Keratinocyte (primary cell): ENCODE results near the gene C1orf115.

CAGE:
- cytosol, long polyA minus RNA: no peak
- cytosol, long polyA plus RNA: no peak
- long polyA plus RNA: no peak
- nucleus, long polyA minus RNA: no peak
- nucleus, long polyA plus RNA: no peak
Observed at GRCh38 chr1:220093520-220093899, 422 bp upstream of the IARS2 start.

DNA sequence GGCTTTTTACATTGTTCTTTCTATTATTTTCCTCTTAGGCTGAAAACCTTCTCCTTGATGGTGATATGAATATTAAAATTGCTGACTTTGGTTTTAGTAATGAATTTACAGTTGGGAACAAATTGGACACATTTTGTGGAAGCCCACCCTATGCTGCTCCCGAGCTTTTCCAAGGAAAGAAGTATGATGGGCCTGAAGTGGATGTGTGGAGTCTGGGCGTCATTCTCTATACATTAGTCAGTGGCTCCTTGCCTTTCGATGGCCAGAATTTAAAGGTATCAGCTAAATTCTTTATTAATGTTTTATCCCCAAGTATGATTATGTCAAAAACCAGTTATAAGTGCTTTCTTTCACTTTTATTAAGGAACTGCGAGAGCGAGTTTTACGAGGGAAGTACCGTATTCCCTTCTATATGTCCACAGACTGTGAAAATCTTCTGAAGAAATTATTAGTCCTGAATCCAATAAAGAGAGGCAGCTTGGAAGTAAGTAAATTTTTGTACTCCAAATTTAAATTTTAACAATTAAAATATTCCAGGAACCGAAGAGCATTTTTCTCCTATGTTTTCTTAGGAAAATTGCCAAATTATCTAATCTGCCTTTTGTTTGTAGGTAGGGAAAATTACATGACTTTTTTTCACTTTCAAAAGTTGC, 71.8 kb upstream of the C1orf115 start:
CAGE:
- cytosol, long polyA minus RNA: start-site peak on the plus strand centred at position 430 of the sequence, 81 bp wide, 5 reads
- cytosol, long polyA plus RNA: no peak
- long polyA plus RNA: no peak
- nucleus, long polyA minus RNA: start-site peak on the plus strand centred at position 490 of the sequence, 84 bp wide, 7 reads
- nucleus, long polyA plus RNA: no peak

GRCh38 chr1:220690071-220690847, at the start of gene C1orf115:
C1orf115 (plus strand) TSS chr1:220690363.
CAGE:
- cytosol, long polyA minus RNA: no peak
- cytosol, long polyA plus RNA: no peak
- long polyA plus RNA: no peak
- nucleus, long polyA minus RNA: no peak
- nucleus, long polyA plus RNA: no peak

GRCh38 chr1:220886357-220887108, 7.3 kb downstream of the HLX start:
CAGE:
- cytosol, long polyA minus RNA: no peak
- cytosol, long polyA plus RNA: no peak
- long polyA plus RNA: no peak
- nucleus, long polyA minus RNA: no peak
- nucleus, long polyA plus RNA: no peak

DNA sequence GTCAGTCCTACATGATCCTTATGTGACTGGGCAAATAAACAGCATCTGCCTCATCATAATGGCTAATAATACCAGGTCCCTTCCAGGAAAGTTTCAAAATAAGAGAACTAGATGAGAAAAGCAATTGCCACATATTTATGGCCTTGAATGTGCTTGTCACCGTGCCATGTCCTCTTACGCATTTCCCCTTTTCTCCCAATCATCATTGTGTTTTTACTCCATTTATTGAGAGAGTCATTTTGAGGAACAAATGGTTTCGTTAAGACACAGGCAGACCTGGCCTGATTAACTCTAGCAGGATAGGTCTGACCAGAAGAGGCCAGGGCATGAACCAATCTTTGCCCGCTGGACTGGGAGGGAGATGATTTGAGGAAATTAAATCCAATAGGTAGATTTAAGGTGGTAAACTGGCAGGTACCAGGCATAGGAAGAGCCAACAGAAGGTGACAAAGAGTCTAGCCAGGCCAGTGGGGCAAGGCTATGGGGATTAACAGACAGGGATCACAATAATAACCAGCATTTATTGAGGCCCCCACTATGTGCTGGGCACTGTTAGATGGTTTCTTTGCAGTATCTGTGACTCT, 121.4 kb downstream of the HLX start:
CAGE:
- cytosol, long polyA minus RNA: no peak
- cytosol, long polyA plus RNA: no peak
- long polyA plus RNA: no peak
- nucleus, long polyA minus RNA: no peak
- nucleus, long polyA plus RNA: no peak

DNA sequence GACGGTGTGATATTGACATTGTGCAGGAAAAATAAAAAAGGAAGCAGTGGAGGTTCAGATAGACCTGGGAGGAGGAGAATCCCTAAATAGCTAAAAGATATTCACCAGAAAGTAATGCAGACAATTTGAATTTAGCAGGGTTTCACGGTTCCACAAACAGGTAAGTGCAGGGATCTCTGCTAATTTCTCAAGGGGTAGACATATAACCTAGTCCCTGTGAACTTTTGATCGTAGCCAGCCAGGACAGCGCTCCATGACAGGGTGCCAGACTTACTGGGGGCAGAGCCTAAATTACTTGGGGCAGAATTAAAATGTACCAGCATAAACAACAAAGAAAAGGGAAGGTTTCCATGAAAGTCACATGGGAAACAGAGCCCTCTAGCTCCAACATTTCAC, 198.4 kb downstream of the DUSP10 start:
CAGE:
- cytosol, long polyA minus RNA: no peak
- cytosol, long polyA plus RNA: no peak
- long polyA plus RNA: no peak
- nucleus, long polyA minus RNA: no peak
- nucleus, long polyA plus RNA: no peak

DNA sequence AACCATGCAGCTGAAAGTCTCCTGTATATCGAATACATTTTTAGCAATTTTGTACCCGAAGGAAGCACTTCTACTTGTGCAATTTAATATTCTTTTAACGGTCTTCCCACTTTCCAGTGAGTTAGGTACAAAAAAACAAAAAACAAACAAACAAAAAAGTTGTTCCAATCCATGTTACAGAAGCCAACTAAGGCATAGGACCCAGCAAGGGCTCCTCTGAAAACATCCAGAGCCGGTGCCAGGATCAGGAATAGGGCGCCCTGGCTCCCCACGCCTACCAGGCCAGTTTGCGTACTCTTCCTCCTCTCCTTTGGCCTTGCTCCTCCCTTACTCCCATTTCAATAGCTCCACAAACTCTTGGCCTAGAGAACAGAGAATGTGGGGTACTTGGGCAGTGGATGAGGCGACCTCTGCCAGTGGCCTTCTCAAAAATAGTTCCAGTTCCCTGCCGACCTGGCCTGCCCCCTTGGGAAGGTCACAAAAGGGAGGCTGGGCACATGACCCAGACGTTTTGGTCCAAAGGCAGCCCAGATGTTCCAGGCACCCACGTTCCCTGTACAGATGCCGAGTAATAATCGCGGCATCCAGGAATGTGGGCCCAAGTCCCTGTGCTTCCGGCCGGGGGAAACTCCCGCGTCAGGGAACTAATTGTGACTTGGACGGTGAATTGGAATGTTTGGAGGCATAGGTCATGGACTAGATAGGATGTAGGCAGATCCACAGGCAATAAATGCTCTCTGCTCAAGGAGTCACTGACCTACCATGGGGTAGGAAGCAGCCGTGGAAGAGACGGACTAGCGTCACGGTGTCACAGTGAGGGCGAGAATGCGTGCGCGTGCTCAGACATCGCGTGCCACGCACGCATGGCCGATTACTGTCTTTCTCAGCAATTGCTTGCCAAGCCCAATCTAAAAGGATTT, 178.6 kb downstream of the DUSP10 start:
CAGE:
- cytosol, long polyA minus RNA: no peak
- cytosol, long polyA plus RNA: no peak
- long polyA plus RNA: no peak
- nucleus, long polyA minus RNA: no peak
- nucleus, long polyA plus RNA: no peak

GRCh38 chr1:221698841-221699407, 43.0 kb downstream of the DUSP10 start:
CAGE:
- cytosol, long polyA minus RNA: no peak
- cytosol, long polyA plus RNA: no peak
- long polyA plus RNA: no peak
- nucleus, long polyA minus RNA: no peak
- nucleus, long polyA plus RNA: no peak

DNA sequence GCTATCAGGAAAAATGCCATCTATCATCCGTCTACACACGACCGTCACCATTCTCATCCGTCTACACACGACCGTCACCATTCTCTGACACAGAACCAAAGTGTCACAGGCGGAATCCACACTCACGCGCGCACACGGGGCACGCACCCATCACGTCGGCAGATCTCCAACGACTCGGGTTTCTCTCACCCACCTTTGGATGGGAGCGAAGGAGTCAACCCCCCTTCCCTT, 993 bp downstream of the DUSP10 start:
CAGE:
- cytosol, long polyA minus RNA: no peak
- cytosol, long polyA plus RNA: no peak
- long polyA plus RNA: no peak
- nucleus, long polyA minus RNA: no peak
- nucleus, long polyA plus RNA: no peak

DNA sequence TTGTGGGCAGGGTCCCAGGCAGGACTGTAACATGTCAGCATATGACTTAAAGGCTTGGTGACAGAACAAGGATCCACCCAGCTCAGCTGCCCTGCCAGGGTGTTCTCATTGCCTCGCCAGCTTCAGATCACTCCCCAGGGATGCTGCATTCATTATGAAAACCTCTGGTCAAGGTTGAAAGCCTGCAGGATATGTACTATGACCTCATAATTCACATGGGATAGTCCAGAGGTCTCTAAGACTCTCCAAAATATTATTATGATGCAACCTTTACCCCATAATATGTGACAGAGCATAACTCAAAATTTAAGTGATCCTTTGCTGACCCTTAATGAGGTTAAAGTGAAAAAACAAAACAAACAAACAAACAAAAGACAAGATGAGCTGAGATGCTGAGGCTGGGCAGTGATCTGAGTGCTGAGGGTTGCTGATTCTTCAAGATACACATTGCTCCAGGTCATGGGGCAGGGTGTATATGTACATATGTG, 98.7 kb upstream of the DUSP10 start:
CAGE:
- cytosol, long polyA minus RNA: no peak
- cytosol, long polyA plus RNA: no peak
- long polyA plus RNA: no peak
- nucleus, long polyA minus RNA: no peak
- nucleus, long polyA plus RNA: no peak

GRCh38 chr1:221886962-221887798, 145.3 kb upstream of the DUSP10 start:
CAGE:
- cytosol, long polyA minus RNA: no peak
- cytosol, long polyA plus RNA: no peak
- long polyA plus RNA: no peak
- nucleus, long polyA minus RNA: no peak
- nucleus, long polyA plus RNA: no peak

GRCh38 chr1:222026285-222026782, 284.4 kb upstream of the DUSP10 start:
CAGE:
- cytosol, long polyA minus RNA: no peak
- cytosol, long polyA plus RNA: no peak
- long polyA plus RNA: no peak
- nucleus, long polyA minus RNA: no peak
- nucleus, long polyA plus RNA: no peak

DNA sequence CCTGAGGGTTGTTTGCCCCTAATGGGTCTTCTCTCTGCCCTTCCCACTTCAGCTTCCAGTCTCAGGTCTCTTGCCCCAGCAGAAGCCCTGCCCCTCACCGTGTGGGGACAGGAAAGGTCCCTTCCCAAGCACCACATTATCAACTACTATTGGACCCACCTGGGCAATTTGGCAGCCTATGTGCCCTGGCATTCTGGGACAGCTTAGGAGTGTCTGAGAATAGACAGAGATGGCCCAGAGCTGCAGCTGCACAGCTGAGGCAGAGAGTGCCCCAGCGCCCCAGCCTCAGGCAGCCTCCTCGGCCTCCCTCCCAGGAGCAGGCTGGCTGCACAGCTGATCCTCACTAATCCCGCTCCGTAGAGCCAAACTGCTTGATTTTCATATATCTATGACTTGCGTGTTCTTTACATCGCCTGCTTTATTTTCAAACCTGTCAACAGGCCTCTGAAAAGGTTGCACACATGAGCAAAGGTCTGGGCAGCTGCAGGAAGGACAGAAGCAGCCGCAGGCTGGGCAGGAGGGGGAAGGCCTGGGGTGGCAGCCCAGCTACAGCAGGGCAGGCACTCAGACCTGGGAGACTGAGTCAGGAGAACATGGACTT, 301.5 kb upstream of the DUSP10 start:
CAGE:
- cytosol, long polyA minus RNA: no peak
- cytosol, long polyA plus RNA: no peak
- long polyA plus RNA: no peak
- nucleus, long polyA minus RNA: no peak
- nucleus, long polyA plus RNA: no peak

DNA sequence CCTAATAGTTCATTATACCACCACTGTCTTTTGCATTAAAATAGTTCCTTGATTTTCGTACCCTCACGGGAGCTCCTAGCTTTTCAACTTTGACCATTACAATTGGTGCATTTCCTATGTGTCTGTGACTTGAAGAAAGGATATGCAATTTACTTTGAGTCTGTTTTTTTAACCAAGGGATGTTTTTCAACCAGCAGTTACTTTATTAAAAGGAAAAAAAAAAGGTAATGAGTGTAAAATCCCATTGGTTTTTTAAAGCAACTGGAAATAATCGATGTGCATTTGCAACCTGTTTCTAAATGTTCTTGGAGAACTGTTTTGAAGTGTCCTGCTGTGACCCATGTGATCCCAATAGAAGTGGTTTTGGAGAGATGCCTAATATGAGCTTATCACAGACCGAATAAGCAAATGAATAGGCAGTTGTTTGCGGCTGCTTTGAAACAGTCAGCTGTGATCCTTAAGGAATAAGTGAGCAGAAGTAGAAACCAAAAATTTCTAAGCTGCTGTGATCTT, 329.3 kb upstream of the DUSP10 start:
CAGE:
- cytosol, long polyA minus RNA: no peak
- cytosol, long polyA plus RNA: no peak
- long polyA plus RNA: no peak
- nucleus, long polyA minus RNA: no peak
- nucleus, long polyA plus RNA: no peak

DNA sequence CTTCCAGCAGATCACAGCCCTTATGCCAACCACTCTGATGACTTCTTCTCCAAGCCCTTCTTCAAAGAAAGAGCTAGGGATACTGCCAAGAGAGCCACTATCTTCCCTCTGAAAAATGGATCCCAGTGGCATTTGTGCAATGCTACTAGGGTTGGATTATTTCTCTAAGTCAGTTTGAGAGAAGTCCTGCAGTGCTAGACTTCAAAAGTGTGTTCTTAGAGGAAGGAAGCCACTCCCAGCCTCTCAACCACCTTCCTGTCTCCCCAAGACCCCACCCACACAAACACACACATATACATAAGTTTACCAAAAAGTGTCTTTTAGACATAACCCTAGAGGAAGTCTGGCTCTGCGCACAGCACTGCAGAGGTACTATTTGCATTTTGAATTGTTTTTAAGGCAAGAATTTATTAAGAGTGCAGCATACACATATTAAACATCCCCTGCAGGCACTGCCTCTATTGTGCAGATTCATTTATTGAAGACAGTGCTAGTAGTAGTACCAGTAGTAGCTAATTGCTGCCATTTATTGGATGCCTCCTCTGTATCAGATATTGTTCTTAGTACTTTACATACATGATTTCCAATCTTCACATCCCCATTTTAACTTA, 127.3 kb downstream of the HHIPL2 start:
CAGE:
- cytosol, long polyA minus RNA: no peak
- cytosol, long polyA plus RNA: no peak
- long polyA plus RNA: no peak
- nucleus, long polyA minus RNA: no peak
- nucleus, long polyA plus RNA: no peak

DNA sequence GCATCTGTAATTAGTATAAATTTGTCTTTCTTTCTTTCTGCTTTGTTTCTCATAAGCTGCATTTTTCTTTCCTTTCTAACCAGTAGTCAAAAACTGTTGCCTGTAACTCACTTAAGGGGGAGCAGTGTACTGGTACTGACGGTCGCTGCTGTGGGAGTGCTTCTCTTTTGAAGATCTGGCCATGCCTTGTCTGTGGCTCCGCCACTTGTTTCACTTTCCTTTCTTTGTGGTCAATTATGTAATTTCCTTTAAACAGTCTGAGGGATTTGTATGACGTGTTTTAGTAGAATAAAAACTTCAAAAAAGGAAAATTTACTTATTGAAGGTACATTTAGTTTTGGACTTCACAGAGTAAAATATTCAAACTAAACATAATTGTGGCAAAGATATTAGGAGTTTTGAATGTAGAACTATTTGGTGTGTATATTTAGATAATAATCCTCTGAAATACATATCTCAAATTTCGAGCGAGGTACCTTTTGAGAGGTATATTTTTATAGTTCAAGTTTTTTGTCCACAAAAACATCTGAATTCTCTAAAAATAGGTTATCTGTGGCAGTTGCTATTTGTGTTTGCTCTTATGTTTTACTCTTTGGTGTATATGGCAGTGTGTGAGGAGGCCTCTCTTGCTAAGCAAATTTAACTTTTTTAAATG, 37.1 kb downstream of the MIA3 start:
CAGE:
- cytosol, long polyA minus RNA: no peak
- cytosol, long polyA plus RNA: no peak
- long polyA plus RNA: no peak
- nucleus, long polyA minus RNA: no peak
- nucleus, long polyA plus RNA: no peak

GRCh38 chr1:222713028-222713951, 926 bp downstream of the BROX start:
CAGE:
- cytosol, long polyA minus RNA: no peak
- cytosol, long polyA plus RNA: start-site peak on the plus strand at chr1:222713353-222713396, 143 and 174 reads in 2 replicates
- long polyA plus RNA: start-site peak on the plus strand at chr1:222713316-222713402, 116 and 199 reads in 2 replicates
- nucleus, long polyA minus RNA: start-site peak on the plus strand at chr1:222713353-222713373, 27 reads
- nucleus, long polyA plus RNA: start-site peak on the plus strand at chr1:222713316-222713388, 185 and 216 reads in 2 replicates

GRCh38 chr1:222890686-222891509, 76.1 kb downstream of the DISP1 start:
CAGE:
- cytosol, long polyA minus RNA: no peak
- cytosol, long polyA plus RNA: no peak
- long polyA plus RNA: no peak
- nucleus, long polyA minus RNA: no peak
- nucleus, long polyA plus RNA: no peak

DNA sequence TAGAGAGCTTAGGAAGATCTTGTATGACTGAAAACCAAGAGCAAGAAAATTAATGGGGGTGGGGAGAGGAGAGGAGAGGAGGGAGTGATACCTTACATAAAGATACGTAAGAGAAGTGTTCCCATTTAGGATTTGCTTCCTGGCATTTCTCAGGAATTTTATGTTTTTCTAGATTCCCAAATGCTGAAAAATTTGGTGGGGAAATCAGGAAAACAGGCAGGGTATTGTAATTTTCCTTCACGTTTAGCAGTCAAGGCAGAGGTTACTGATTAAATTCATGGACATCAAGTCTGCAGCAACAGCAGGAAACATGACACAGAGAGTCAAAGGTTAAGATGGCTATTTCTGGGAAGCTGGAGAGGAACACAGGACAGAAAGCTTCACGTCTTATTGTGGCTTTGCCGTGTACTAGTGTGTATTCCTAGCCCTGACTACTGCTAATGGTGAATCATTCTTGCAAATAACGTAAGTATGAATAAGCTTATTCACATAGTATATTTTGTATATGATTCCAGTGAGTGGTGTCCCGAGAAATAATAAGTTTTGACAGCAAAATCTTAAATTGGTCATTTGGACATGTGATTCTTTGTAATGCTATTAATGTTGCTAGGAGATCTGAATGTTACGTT, 77.2 kb downstream of the DISP1 start:
CAGE:
- cytosol, long polyA minus RNA: no peak
- cytosol, long polyA plus RNA: no peak
- long polyA plus RNA: no peak
- nucleus, long polyA minus RNA: no peak
- nucleus, long polyA plus RNA: no peak

DNA sequence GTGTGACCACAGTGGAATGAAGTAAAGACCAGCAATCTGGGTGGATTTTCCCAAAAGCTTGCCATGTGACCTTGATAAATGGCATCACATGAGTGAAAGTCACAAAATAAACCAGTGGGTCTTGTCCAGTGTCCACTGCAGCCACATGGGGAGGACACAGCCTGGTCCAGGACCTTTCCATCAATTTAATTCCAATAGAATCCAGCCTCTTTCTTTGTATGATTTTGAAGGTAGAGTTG, 36.9 kb upstream of the TLR5 start:
CAGE:
- cytosol, long polyA minus RNA: no peak
- cytosol, long polyA plus RNA: no peak
- long polyA plus RNA: no peak
- nucleus, long polyA minus RNA: no peak
- nucleus, long polyA plus RNA: no peak